Subcutaneous preadipocyte (primary cell): ENCODE results near the gene SNRPD1.

DNA sequence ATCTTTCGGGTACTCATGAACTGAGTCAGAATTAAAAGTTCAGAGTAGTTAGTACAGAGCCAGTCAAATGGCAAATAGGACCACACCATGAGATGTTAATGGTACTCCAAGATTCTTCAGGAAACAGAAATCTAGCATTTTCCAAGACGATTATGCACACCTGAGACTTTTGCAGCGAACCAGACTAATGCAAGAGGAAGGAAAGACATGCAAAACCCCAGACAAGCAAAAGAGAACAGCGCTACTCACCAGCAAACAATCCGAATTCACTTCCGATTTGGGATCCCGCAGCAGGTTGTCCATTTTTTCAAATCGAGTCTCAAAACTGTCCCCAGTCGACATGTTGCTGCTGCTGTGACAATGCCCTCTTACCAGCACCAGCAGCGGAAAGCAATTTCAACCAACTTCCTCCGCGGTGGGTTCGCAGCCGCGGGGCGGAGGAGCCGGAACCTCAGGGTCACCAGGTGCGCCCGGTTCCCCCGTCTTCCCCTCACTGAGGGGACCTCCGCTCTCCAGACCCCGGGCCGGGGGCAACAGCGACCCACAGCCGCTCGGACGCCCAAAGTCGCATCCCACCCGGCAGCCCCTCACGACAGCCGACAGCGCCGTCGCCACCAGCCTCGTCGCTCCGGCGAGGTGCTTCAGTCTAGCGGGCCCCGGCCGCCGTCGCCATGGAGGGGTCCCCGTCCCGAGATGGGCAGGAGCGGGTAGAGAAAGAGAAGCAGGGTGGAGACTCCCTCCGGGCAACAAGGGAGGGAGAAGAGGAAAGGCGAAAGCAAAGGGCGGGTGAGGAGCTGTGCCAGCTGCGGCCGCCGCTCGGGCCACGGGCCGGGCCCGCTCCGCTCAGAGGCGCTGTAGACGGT, 813 bp downstream of the ROCK1 start:
- CAGE, long polyA plus RNA = no peak

DNA sequence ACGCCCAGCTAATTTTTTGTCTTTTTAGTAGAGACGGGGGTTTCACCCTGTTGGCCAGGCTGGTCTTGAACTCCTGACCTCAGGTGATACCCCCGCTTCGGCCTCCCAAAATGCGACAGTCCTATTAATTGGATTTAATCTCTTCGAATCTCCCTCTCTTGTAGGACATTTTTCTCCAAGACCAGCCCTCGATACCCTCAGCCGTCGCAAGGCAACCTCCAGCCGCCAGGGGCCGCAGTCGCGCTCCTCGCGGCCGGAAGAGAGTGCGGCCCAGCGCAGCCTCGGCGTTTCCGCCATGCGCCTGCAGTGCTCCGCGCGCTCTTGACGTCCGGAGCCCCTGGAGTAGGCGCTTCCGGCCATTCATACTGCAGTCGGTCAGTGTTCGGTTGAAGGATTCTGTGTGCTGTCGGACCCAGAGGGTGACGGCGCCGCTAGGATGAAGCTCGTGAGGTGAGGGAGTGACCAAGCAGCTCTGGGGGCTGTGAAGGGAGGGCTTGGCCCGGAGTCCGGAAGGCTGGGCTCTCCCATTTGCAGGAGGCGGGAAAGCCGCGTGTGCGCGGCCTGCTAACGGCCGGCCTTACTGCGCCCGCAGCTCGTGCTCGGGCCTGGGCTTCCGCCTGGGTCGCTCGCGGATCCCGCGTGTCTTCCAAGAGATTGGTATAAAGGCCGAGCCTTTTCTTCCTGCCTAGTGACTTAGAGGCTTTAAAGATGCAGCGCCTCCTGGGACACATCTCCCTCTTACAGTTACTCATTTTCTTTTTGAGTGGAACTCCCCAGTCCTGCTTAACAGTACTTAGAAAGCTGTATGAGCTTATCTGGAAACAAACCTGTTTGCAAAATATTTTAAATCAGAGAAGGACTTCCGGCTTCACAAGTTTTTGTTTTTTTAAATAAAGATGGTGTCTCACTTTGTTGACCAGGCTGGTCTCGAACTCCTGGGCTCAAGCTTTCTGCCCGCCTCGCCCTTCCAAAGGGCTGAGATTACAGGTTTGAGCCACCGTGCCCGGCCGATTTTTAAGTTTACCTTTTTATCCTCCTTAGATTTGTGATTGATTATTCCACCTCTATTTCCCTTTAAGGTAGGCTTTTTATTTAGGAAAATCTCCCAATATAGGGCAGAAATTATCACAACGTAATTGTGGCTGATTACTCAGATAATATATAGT, at the start of gene SNRPD1:
Gene SNRPD1 (plus strand): TSS at position 321 of the 1,166 bp plus-strand sequence.
- CAGE, long polyA plus RNA = no peak

- CAGE, long polyA plus RNA = no peak
Observed at GRCh38 chr18:21699234-21699738, 5.3 kb downstream of the ABHD3 start.

GRCh38 chr18:21740272-21740680, 316 bp upstream of the MIB1 start:
- CAGE, long polyA plus RNA = no peak

DNA sequence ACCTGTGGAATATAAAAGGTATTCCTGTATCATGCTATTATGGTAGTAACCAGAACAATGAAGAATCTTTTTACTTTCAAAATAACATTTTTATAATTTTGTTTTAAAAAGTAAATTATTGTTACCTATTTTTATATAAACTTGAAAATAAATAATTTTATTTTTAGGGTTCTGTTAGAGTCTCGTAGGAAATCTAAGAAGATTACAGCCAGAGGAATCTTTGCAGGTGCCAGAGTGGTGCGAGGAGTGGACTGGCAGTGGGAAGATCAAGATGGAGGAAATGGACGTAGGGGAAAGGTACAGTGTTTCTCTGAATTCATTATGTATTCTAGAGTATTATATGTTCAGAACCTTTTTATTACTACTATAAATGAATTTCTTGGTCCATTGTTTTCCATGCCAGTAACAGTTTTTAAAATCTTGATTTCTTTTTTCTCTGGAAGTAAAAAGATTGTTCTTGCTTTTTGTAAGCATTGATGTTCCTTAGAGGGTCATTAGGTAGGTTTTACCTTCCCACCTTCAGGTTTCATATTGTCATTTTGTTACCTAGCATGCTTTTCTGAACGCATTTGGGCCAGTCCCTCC, 28.0 kb downstream of the MIB1 start:
- CAGE, long polyA plus RNA = no peak

GRCh38 chr18:21828793-21829304, 88.3 kb downstream of the MIB1 start:
- CAGE, long polyA plus RNA = no peak

DNA sequence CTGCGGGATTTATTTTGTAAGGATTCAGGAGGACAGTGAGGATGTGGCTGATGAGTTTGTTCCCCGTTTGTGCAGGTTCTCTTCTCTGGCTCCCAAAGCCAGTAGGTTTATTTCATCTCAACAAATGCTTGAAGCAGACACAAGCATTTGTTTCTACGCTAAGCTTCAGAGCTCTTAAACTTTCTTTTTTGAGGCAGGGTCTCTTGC, 161.6 kb downstream of the MIB1 start:
- CAGE, long polyA plus RNA = no peak

DNA sequence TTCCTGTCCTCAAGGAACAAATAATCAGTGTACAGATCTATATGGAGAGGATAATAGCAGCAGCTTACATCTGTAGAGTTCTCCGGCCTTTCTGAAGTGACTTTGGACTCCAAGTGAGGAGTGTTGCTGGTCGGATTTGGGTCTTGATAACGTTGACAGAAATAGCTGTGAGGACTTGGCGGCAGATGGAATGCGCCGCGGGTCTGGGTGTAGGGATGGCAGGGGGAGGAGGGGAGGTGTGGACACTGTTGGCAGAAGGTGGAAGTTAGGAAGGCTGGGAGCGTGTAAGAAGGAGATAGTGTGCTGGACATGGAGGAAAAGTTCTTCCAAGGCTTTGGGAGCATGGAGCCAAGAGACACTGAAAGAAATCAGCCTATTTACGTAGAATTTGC, 170.8 kb upstream of the GATA6 start:
- CAGE, long polyA plus RNA = no peak

DNA sequence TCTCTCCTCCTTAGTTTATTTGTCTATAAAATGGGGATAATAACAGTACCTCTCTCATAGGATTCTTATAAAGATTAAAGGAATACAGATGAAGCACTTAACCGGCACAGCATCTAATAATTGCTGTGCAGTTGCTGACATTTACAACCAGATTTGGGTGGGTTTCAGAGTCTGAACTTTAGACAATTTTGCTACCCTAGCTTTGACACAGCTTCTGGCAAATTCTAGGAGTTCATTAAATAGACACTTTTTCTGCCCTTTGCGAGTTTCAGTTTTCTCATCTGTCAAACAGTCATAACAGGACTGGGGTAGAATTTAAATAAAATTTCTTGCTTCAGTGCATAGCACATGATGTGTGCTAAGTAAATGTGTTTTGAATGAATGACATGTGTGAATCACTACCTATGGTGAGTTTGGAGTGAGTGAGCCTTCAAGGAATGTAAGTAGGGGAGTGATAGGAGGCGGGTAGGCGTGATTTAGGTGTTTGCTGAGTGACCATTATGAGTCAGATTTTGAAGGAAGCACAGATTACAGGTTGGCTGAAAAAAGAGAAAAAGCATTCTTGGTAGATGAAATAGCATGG, 137.2 kb upstream of the GATA6 start:
- CAGE, long polyA plus RNA = no peak

DNA sequence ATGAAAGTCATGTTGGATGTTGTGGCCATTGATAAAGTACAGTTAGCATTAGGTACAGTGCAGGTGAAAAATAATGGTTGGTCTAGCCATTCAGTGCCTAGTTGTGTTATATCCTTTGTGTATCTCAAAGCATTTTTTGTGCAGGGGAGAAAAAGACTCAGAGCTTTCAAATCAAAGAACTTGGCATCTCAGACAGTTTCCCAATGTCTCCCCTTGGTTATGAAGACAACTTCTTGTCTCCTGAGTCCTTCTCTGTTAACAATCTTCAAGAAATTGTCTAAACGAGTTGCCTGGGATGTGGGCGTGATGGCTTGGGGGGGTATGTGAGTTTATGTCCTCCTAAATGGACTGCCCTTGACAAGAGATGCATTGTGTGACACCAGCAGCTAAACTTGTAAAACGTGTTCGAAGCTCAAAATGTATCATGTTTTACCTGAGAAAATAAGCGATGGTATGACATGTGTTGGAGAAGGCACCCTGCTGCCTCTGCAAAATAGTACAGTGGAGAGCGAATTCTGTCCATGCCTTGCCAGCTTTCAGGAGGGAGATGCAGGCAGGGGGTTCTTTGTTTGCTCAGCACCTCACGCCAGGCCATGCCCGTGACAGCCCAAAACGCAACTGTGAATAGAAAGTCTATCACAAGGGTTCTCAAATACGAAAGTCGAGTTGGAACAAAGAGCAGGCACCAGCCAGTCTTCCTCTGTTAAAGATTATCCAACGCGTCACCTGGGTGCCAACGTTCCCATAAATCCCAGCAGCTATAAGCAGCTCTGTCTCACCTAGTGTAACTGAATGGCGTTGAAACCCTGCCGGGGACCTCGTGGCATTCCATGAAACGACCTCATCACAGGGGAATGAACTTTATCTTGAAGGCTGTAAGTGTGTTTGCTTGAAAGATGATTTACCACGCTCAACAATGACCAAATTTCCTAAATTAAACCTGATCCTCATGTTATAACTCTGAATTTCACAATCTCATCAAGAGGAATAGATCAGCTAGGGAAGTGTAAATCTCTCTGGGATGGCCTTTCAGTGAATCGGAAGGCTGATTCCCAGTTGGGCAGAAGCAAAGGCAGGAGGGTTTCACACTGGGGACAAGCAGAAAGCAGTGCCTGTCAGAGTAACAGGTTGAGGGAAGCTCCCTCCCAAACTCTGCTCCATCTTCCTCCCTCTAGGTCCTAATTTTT, 85.0 kb upstream of the GATA6 start:
- CAGE, long polyA plus RNA = no peak

- CAGE, long polyA plus RNA = no peak
Observed at GRCh38 chr18:22113383-22113837, 56.0 kb upstream of the GATA6 start.

DNA sequence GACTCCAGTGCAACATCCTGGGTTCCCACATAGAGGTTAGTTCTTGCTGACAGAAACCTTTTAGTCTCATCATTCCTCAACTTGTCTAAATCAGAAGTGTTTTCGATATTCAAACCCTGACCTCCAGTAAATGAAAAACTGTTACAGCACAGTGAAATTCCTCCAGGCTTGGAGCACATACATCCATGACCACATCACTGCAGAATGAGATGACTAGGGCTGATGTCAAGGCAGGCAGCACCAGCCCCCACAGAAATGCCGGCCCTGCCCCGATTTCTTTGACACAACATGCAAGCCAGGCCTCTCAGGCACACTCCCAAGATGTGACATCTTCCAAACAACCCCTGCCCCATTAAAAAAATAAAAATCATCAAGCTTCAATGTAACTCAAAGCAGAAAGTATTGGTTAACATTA, 103.3 kb downstream of the CTAGE1 start:
- CAGE, long polyA plus RNA = no peak

DNA sequence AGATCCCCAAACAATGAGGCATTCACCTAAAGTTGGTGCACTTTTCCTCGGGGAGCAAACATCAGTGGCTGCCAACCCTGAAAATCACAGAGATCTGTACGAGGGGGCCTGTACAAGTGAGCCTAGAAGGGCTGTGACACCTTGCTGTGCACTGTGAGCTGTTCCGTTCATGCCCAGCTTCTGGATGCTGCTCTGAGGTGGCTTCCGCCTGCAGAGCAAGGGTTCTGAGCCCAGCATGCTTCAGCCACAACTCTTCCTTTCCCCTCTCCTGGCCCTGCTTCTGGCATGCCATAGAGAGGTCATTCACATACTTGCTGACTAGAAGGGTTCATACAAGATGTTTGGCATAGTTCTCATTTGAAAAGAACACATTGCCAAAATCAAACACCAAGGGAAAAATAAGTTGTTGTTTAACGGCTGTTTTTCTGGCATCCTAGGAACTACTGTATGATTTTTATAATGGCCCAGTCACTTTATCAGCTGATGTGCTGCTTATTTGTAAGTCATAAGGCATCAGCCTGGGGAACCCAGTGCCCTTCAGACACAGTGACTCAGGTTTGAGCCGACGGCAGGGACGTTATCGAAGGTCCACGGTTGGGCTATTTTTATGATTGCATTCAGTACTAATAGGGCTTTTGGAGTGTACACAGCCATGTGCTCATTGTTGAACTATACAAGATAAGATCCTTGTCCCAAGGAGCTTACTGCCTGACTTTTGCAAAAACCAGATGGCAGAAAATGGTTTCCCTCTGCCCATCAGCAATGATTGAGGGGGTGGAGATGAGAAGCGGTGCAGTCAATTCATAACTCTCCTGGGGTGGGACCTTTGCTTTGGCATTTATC, 53.9 kb upstream of the CTAGE1 start:
- CAGE, long polyA plus RNA = no peak

- CAGE, long polyA plus RNA = no peak
Observed at GRCh38 chr18:22488424-22489135, 70.9 kb upstream of the CTAGE1 start.

DNA sequence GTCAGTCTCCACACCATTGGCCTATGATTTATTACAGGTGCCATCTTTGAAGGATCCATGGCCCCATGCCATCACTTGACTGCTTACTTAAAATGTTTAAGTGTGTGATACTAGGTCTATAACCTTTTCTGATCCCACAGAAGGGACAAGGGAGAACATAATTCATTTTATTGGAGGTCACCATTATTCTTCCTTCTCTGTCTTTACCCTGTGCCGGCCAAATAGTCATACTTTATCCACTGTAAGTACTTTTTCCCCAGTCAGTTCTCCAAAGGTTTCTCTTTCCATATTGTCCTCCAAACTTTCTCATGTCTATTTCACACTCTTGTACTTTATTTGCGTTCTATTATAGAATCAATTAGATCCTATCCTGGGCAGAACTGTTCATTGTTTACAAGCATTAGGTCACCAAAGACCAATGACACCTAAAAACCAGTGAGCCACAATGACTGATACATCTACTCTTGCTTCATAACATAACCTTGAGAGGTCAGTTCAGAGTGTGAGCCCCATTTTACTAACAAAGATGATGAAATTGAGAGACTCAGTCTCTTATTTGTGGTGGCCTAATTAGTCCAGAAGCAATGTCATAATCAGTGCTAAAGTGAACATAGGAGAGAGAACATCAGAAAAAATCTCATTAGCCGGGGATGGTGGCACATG, 249.0 kb upstream of the RBBP8 start:
- CAGE, long polyA plus RNA = no peak

- CAGE, long polyA plus RNA = no peak
Observed at GRCh38 chr18:23114880-23115288, 20.4 kb upstream of the CABLES1 start.

DNA sequence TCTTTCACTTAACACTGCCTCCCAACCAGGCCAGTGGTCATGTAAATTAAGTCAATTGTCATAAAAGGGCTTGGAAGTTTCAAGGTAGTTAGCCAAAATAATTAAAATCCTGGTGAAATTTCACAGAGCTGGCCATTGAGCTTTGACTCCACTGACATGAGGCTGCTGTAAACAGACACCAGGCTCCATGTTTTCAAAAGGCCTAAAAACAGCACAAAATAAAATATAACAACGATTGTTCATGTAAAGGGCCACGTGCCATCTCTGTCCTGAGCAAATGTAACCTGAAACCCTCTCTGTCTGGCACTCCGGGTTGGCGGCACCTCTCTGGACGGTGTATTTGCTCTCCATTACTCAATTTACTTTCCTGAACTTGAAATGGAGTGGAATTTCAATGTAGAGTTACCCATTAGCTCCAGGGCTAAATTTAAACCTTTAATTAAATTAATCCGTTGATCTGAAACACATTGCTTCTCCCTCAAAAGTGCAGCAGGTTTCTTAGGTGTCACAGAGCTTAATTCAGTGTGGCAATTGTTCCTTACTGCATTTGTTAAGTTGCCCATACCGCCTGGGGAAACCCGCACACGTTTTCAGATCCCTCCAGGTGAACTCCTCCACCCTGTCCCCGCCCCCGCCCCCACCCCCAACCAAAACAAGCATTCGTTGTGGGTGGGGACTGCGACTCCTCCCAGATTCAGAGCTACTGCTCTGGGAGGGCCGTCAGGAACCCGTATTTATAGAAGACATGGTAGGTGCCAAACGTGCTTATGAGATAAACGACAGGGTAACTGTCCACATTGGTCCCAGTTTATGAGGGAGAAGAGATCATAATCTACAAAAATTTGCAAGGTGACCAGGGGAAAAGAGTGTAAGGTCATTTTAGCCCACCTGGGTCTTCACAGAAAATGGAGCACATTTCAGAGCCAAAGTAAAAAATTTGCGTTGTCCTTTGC, 1.2 kb upstream of the CABLES1 start:
- CAGE, long polyA plus RNA = no peak

GRCh38 chr18:23135608-23136456, 547 bp downstream of the CABLES1 start:
- CAGE, long polyA plus RNA = no peak

DNA sequence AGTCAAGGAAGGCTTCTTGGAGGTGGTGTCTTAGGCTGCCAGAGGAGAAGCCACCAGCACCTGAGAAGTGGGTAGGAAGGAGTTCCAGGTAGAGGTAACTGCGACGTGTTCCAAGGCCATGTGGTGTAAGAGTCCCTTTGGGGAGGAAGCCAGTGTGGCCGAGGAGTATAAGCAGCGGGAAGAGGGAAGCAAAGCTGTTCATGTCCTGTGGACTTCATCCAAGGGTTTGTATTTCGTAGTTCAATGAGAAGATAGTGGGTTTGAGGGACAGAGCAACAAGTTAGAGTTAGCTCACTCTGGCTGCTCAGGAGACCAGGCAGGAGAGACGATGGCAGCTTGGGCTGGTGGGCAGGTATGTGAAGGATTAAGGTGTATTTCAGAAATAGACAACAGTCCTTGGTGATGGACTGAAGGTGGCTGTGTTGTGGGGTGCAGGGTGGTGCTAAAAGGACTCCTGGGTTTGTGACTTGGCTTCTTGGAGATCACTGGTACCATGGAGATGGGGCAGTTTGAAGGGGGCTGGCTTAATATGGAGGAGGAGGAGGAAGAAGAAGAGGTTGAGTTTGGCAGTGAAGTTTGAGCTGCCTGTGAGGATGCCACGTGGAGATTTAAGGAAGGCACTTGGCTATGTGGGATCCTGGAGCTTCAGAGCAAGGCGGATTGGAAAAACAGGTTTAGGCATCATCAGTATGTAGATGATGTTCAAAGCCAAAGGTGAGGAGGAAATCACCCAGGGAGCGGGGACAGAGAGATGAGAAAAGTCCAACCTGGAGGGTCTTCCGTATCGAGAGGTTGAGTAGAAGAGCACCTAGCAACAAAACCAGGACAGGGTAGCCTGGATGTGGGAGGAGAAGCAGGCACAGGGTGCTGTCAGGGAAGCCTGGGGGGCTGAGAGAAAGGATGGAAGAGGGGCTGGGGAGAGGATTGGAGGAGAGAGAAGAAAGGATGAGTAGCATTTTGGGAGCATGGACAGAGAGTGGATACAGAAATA, 27.7 kb downstream of the CABLES1 start:
- CAGE, long polyA plus RNA = no peak

GRCh38 chr18:23453684-23454246, 678 bp downstream of the RIOK3 start:
- CAGE, long polyA plus RNA = no peak